Aorta (tissue), 1 donor: Measurements from ENCODE around the genes C1orf226, CCDC190 and RGS4.

- PRO-cap, result no peak
Observed at GRCh38 chr1:162070775-162071301, 1.3 kb downstream of the NOS1AP start.

DNA sequence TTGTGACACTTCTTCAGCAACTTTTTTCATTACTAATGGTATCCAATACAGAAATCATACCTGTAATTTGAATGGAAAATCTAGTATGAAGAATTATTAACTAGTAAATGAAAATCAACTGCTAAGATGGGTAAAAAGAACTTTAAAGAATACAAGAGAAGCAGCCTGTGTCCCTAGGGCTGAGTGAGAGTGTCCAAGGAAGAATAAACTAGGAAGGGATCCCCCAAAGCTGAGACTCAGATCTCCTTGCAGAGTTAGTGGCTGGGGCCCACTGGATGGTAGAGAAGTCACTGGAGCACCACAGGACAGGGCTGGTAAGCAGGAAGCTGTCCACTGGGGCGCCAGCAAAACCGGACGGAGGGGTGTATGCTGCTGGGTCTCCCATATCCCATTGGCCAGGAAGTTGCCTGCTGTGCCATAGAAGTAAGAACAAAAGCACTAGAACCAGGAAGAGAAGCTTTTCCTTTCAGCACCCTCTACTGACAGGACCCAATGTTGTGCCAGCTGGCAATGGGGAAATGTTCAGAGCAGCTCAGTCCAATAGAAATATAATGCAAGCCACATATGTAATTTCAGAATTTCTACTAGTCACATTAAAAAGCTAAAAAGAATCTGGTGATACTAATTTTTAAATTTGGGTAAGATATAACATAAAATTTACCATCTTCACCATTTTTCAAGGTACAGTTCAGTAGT is 146.6 kb downstream of the SPATA46 start:
- PRO-cap, result no peak

GRCh38 chr1:162360786-162361438 is 15.7 kb downstream of the SPATA46 start:
- PRO-cap, result no peak

DNA sequence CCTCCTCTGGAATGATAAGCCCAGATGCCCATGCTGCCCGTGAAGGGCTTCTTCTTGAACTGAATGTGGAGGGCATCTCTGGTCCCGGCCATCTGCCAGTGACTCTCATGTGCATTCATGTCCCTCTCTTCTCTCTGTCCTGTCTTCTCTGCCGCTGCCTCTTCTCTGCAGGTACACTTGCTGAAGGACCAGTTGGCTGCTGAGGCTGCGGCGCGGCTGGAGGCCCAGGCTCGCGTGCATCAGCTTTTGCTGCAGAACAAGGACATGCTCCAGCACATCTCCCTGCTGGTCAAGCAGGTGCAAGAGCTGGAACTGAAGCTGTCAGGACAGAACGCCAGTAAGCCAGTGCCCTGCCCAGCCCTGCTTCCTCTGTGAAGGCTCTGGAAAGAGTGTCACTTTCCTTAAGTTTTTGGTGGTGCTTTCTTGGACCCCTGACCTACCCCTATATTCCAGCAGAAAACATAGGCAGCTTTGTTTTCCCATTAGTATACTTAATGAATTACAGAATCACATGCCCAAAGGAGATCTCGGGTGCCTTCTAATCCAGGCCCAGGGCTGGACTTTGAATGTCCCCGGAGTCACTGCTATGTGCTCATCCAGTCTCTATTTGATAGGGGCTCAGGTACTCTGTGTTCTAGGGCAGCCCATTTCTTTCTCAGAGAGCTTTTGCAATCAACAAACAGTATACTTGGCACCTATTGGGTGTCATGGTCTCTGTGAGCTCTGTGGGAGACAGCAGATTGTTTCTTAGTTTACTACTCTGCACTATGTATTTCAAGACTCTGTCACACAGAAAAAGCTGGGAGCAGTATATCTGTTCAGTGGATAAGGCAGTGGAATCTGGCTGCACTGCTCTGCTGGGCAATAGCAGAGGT is 11.2 kb downstream of the SPATA46 start:
- PRO-cap, result no peak

DNA sequence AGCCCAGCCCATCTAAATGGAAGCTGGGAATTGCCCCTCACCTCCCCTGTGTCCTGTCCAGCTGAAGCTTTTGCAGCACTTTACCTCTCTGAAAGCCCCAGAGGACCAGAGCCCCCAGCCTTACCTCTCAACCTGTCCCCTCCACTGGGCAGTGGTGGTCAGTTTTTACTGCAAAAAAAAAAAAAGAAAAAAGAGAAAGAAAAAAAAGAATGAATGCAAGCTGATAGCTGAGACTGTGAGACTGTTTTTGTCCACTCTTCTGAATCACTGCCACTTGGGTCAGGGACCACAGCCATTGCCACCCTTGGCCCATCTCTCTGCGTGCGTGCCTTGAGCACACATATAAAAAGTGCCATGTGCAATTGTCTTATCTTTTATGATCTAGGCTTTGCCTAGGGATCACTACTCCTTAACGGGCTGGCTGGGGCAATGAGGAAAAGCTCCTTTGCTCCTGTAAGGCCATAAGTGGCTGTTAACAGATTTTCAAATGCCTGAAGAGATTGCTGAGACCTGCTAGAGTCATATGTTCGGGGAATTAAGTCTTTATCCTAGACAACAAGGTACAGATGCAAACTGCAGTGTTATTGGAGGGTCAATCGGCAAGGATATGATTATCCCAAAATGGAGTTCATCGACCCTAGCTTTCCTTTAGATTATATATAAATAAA is 8.3 kb downstream of the SPATA46 start:
- PRO-cap, result no peak

- PRO-cap, result no peak
Observed at GRCh38 chr1:162381384-162382265, at the start of gene C1orf226. C1orf226 (plus strand) TSS chr1:162381728.

GRCh38 chr1:162552158-162552804 is 9.2 kb upstream of the UAP1 start:
- PRO-cap, result no peak

DNA sequence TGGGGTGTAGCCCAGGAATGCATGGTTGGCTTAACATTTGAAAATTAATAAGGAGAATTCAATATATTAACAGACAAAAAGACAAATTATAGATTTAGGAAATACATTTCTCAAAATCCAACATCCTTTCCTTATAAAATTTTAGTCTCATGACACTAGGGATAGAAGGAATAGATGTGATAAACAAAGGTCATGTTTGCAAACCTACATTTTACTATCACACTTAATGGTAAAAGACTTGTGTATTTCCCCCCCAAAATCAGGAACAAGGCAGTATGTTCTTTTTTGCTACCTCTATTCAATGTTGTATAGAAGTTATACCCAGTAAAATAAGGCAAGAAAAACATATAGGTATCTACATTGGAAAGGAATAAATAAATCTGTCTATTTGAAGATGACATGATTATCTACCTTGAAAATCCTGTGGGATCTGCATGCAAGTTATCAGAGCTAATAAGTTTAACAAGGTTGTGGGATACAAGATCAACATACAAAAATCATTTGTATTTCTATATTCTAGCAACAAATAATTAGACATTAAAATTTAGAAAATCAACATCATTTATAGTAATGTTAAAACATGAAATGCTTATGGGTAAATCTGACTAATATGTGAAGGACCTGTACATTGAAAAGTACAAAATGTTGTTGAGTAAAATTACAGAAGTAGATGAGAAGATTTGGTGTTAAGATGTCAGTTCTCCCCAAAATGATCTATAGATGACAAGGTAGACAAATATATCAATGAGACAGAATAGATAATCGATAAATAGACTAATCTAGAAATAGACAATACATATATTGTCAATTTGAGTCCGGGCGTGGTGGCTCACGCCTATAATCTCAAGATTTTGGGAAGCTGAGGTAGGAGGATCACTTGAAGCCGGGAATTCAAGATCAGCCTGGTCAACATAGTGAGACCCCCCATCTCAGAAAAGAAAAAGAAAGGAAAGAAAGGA is 22.1 kb upstream of the DDR2 start:
- PRO-cap, result no peak

GRCh38 chr1:162612537-162613529 is 19.4 kb upstream of the DDR2 start:
- PRO-cap, result no peak

DNA sequence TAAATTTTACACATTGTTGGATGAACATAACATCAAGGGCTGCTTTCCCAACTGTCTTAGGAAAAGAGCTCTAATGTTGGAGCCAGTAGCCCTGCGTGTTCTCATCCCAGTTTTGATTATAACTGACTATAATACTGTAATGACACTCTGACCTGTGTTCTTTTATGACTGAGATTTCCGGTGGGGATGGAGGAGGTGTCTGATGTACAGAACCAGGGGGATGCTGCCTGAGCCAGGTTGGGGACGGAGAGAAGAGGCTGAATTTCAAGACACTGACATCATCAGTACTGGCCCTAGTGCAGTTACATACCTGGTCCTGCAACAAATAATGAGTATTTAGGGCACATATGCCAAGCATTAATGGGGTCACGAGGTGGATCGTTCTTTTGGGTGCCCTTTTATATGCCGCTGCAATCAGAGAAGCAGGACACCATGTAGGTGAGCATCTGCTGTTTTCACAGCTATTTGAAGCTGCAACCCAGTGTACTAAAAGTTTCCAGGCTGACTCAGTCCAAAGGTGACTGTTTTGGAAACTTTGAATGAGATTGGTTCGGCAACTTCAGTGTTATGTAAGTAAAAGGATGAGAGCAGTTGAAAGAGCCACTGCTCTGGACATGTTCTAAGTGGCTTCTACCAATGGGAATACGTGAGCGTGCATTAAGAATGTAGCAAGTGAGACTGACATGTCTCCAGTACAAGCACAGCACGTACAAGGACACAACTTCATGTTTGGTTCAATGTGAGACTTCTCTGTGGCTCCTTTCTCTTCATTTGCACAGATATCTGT is 55.4 kb downstream of the DDR2 start:
- PRO-cap, result no peak

- PRO-cap, result no peak
Observed at GRCh38 chr1:162860828-162861376, at the start of gene CCDC190. CCDC190 (minus strand) TSS chr1:162861175.

GRCh38 chr1:162868769-162869197 is 7.8 kb upstream of the CCDC190 start:
- PRO-cap, result no peak

DNA sequence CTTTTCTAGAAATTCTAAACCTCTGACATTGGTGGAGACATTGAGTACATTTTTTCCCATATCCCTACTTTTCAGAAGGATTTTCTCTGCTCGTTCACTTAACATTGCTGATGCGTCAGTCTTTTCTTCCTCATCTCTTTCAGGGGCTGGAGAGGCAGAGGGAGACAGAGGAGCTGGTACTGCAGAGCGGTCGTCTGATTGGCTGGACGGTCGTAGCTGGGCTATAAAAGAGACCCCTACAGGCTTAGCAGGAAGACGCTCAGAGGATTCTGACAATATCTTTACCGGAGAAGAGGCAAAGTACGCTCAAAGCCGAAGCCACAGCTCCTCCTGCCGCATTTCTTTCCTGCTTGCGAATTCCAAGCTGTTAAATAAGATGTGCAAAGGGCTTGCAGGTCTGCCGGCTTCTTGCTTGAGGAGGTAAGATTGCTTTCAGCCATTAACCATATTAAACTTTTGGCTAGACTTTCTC is at the start of gene RGS4:
Gene RGS4 (plus strand): TSS at position 253 of the 472 bp plus-strand sequence.
- PRO-cap, result bidirectional peak, plus-strand start at position 253 of the sequence, minus-strand start at position 138 of the sequence

- PRO-cap, result no peak
Observed at GRCh38 chr1:163167897-163168680, 34.6 kb downstream of the RGS5 start.

- PRO-cap, result no peak
Observed at GRCh38 chr1:163315564-163315833, 6.3 kb upstream of the NUF2 start.

- PRO-cap, result no peak
Observed at GRCh38 chr1:164573903-164574524, 15.0 kb downstream of the PBX1 start.

DNA sequence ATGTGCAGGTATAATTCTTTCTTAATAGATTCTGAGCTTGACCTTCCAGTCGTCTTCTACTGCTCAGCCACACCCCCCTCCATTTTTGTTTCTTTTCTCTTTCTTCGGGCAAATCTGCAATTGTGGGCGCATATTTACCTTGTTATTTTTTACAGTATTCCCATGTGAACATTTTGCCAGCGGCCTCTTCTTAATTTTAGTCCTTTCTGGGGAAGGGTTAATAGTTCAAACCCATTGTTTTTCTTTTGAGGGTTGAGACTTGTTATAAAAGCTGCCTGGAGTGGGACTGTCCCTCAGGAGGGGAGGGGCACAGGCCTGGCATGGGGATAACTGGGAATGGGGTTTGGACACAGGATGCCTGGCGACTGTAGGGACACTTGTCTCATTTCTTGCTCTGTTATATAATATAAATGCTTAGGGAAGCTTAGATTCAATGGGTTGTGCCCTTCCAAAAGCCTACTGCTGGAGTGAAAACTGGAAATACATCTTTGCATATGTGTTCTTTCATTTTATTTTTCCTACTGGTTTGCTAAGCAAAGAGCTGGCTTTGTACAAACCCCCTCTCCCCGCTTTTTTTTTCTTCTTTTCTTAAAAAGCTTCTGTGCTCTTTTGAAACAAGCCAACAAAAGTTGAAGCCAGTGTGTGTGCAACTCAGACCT is 40.4 kb downstream of the PBX1 start:
- PRO-cap, result no peak

GRCh38 chr1:164601119-164602483 is 42.6 kb downstream of the PBX1 start:
- PRO-cap, result no peak

GRCh38 chr1:164604837-164605460 is 46.0 kb downstream of the PBX1 start:
- PRO-cap, result no peak

DNA sequence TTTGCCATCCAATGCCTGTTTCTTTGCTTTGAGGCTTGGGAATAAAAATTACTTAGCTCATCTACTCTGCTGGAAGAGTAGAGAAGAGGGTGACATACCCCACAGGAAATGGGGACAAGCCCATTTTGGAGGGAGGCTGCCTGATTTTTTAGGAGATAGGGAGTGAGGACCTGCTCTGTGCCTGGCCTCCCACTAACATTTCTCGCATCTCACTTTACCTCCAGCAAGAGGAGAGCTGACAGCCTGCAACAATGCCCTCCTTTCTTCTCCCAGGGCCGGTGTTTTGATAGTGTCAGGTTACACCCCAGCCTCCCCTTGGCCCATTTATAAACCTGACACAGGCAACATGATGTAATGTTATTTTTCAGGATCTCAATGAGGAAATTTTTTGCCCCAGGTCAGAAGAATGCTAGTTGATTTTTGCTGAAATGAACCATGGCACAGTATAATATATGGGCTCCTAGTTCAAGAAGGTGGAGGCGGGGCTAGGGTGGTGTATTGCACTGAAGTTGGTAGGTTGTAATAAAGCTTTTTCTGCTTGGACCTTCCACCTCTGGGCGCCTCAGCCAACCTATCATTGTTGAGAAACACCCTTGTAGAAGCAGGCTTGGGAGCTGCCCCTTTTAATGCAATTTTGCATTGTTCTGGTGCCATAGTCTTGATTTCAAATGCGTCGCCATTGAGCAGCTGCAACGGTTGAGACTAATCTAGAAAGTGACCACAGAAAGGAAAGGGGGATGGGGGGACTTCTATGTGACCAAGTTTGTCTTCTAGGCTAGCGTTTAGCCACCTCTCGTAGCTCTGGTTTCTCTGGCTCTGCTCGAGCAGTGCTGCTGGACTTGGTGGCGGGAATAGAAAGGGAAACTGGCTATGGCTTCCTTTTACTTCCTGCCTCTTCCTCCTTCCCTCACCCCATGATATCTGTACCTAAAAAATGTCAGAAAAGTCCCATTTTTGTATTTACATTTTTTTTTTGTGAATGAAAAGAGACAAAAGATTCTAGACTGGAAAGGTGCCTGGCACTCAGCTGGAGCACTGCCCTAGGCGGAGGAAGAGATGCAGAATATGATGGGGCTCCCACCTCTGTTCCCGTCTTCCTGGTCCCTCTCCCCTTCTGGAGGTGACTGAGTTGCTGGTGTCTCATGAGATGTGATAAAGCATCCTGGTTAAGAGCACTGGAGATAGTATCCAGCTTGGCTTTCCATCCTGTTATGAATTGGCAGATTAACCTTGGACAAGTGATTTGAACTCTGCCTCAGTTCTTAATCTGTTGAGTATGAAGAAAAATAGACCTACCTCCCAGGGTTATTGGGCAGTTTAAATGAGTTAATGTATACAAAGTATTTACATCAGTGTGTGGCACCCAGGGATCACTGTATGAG is 53.2 kb downstream of the PBX1 start:
- PRO-cap, result no peak